Uterus (tissue), 7 donors: ENCODE results near the genes CHD6 and SRSF6.

DNA sequence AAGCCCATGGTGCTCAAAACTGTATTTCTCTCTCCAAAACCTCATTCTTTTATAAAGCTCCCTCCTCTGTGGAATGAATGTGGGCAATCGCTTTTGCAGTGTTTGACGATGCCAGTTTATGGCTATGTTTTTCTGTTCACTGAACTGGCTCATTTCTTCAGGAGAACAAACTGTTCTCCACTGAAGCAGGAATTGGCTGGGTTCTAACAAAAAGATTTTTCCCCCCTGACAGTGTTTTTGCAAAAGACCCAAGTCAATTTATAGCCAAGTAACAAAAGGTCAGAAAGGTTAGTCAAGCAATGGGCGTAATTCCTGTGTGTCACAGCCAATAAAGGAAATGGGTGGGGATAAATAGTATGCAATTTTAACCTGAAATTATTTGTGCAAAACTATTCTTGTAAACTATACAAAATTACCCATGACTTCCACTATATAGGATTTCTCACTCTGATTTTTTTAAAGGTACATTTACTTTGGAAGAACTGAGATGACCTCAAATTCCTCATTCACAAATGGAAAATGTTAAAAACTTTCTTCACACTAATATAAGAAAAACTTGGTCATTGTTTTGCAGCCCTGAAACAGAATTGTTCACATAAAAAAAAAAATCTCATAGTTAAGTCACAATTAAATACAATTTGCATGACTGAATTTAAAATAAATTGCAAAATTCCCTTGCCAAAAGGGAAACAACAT lies 68.7 kb downstream of the ZHX3 start:
- PRO-cap, 4 experiments = peak in 3 of 4 experiments; most common minus-strand start position 104 of the sequence (in 3)
- RAMPAGE, long total RNA, 2 experiments = no peak in any of the 2 experiments
- RRBS = no CpG with 5 or more reads among the region's 3 CpGs

GRCh38 chr20:41286608-41287347 lies 30.8 kb downstream of the ZHX3 start:
- PRO-cap, 4 experiments = no peak in any of the 4 experiments
- RAMPAGE, long total RNA, 2 experiments = no peak in any of the 2 experiments
- RRBS = no CpG with 5 or more reads among the region's 2 CpGs

DNA sequence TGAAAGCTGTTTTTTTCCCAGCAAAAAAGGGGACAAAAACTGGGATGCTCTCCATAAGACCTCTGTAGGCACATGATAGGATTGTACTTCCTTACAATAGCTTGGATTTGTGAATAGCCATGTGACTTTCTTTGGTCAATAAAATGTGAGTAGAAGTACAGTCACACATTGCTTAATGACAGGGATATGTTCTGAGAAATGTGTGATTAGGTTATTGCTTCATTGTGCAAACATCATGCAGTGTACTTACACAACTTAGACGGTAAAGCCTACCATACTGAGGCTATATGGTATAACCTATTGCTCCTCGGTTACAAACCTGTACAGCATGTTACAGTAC lies 4.1 kb upstream of the ZHX3 start:
- PRO-cap, 4 experiments = peak in 1 of 4 experiments; most common minus-strand start position 77 of the sequence (in 1)
- RAMPAGE, long total RNA, 2 experiments = no peak in any of the 2 experiments
- RRBS = no CpG with 5 or more reads among the region's 2 CpGs

DNA sequence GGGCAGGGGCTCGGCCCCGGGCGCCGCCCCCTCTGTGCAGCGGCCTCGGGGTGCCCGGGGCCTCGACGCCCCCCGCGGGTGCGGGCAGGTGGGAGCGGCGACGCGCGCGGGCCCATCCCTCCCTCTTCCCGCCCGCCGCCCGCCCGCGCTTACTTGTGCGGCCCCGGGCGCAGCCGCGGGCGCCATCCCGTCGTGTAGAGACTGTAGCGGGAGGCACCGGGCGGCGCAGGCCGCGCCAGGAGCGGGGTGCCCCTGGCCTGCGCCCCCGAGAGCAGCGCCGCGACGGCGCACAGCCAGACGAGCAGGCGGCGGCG lies 346 bp downstream of the EMILIN3 start:
- PRO-cap, 4 experiments = no peak in any of the 4 experiments
- RAMPAGE, long total RNA, 2 experiments = no peak in any of the 2 experiments
- RRBS = 3% methylated on average over 27 of the region's 50 CpGs

DNA sequence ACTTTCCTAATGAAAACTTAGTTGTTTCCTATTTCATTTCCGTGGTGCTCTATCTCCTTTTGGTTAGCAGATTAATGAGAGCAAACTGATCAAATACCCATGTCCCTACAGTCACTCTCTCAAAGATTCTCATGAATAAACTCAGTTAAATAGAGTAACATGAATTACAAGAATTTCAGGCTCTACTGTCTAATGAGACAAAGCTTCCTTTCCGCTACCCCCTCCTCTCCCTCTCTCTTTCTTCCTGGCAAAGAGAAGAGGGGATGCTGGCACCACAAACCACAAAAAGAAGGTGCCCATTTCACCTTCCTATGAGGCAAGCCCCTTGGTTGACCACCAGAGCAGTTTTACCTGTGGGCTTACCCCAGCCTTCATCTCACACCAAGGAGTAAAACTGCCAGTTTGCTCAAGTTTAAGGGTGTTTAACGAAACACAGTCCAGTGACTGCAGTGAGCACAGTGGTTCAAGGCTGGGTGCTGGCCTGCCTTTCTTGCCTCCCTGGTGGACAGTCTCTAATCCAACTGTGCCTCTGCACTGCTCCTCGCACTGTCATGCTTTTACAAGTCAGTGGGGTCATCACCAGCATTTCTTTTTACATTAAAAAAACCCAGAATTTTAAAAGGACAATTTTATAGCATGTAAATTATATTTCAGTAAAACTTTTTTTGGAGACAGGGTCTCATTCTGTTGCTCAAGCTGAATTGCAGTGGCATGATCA lies 16.0 kb downstream of the CHD6 start:
- PRO-cap, 4 experiments = no peak in any of the 4 experiments
- RAMPAGE, long total RNA, 2 experiments = no peak in any of the 2 experiments
- RRBS = no CpG with 5 or more reads among the region's 4 CpGs

DNA sequence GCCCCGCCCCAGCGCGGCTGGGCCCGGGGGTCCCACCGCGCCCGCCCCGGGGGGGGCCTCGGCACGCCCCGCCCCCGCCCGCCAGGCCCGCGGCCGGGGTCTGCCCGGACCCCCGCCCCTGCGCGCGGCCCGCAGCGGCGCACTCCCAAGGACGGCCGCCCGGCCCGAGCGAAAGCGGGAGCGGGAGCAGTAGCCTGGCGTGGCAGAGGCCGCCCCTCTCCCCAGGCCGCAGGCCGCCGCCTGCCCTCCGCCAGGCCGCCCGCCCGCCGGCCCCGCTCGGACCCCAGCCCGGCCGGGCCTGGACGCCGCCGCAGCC lies 319 bp downstream of the CHD6 start:
- PRO-cap, 4 experiments = no peak in any of the 4 experiments
- RAMPAGE, long total RNA, 2 experiments = no peak in any of the 2 experiments
- RRBS = under 1% methylated on average over 31 of the region's 48 CpGs

- PRO-cap, 4 experiments = peak in 4 of 4 experiments; most common plus-strand start chr20:41618764 (in 3); most common minus-strand start chr20:41618416 (in 2)
- RAMPAGE, long total RNA, 2 experiments = start-site peak on the minus strand in 1 of 2 experiments, at chr20:41618352-41618580 at its widest, 465 reads per replicate
- RRBS = 2% methylated on average over 38 of the region's 86 CpGs
Measured at GRCh38 chr20:41618216-41619377, at the start of gene CHD6. Gene CHD6, minus strand, starts transcription at chr20:41618377.

DNA sequence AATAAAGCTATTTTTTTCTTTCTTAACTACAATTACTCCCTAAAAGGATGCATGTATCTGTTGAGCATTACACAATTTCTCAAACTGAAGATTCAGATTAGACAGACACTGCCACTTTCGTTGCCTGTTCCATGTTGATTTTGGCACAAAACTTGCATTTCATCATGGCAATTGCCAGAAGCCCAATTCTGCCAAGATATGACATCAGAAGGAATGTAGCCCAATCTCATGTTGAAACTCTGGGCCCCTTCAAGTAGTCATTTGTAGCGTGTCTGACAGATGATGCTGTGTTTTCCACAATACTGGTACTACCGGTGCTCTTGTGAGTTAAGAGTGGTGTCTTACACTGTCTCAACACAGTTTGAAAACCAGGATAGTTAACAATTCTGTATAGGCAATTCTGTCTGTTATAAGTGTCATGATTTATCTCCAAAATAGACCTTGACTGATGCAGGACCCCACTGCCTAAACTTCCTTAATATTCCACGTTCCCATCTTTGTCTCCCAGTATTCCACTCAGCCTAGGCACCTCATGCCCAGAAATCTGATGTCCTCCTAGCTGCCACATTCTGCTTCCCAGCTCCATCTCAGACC lies 705.3 kb downstream of the PTPRT start:
- PRO-cap, 4 experiments = peak in 1 of 4 experiments; most common plus-strand start position 278 of the sequence (in 1)
- RAMPAGE, long total RNA, 2 experiments = no peak in any of the 2 experiments
- RRBS = no CpG with 5 or more reads among the region's 4 CpGs

GRCh38 chr20:42837485-42837944 lies 352.2 kb downstream of the PTPRT start:
- PRO-cap, 4 experiments = no peak in any of the 4 experiments
- RAMPAGE, long total RNA, 2 experiments = no peak in any of the 2 experiments
- RRBS = no CpG with 5 or more reads among the region's 4 CpGs

- PRO-cap, 4 experiments = no peak in any of the 4 experiments
- RAMPAGE, long total RNA, 2 experiments = no peak in any of the 2 experiments
- RRBS = no CpG with 5 or more reads among the region's 6 CpGs
Measured at GRCh38 chr20:43456387-43456601, 1.4 kb upstream of the SRSF6 start.

- PRO-cap, 4 experiments = peak in 4 of 4 experiments; most common plus-strand start chr20:43457896 (in 4); most common minus-strand start chr20:43457439 (in 2)
- RAMPAGE, long total RNA, 2 experiments = start-site peak on the plus strand in 1 of 2 experiments, at chr20:43457857-43457896 at its widest, 98 to 111 reads per replicate
- RRBS = 1% methylated on average over 10 of the region's 67 CpGs
Measured at GRCh38 chr20:43457334-43457946, at the start of gene SRSF6. Gene SRSF6, plus strand, starts transcription at chr20:43457896.

GRCh38 chr20:43458180-43458542 lies 465 bp downstream of the SRSF6 start:
- PRO-cap, 4 experiments = peak in 4 of 4 experiments; most common plus-strand start chr20:43458359 (in 2); most common minus-strand start chr20:43458252 (in 1)
- RAMPAGE, long total RNA, 2 experiments = no peak in any of the 2 experiments
- RRBS = 0% methylated on average over 5 of the region's 64 CpGs

GRCh38 chr20:44138847-44139348 lies 48.1 kb downstream of the JPH2 start:
- PRO-cap, 4 experiments = no peak in any of the 4 experiments
- RAMPAGE, long total RNA, 2 experiments = no peak in any of the 2 experiments
- RRBS = 5% methylated on average over 2 of the region's 12 CpGs

- PRO-cap, 4 experiments = peak in 2 of 4 experiments; most common plus-strand start chr20:44183564 (in 1); most common minus-strand start chr20:44183438 (in 1)
- RAMPAGE, long total RNA, 2 experiments = no peak in any of the 2 experiments
- RRBS = no CpG with 5 or more reads among the region's 12 CpGs
Measured at GRCh38 chr20:44183066-44184000, 3.7 kb downstream of the JPH2 start.

DNA sequence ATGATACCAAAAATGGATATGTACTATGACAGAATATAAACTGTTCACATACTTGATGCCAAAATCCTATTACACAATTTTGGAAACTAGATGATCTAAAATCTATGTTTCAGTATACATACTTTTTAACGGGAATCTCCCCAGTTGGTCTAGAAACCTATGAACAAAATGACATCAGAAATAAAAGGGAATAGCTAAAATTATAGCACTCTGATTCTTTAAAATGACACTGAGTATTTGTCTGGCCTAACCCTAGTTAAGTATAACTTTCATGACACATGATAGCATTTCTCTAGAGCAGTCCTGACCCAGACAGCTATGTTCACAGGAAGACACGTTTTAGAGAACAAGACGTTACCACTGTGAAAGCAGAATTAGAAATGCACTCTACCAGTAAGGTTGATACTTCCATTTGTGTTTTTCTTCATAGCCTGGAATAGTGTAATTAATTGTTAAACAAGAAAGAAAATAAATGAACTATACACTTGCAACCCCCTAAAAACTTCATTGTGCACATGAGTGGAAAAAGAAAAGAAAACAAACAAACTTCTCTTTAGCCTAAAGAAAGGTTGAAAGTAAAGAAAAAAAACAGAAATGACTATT lies 3.3 kb downstream of the OSER1 start:
- PRO-cap, 4 experiments = no peak in any of the 4 experiments
- RAMPAGE, long total RNA, 2 experiments = no peak in any of the 2 experiments
- RRBS = no CpG with 5 or more reads among the region's 3 CpGs

- PRO-cap, 4 experiments = no peak in any of the 4 experiments
- RAMPAGE, long total RNA, 2 experiments = no peak in any of the 2 experiments
- RRBS = 2% methylated on average over 5 of the region's 8 CpGs
Measured at GRCh38 chr20:44211205-44211388, 526 bp upstream of the OSER1 start.

GRCh38 chr20:44218327-44218773 lies 7.8 kb upstream of the OSER1 start:
- PRO-cap, 4 experiments = no peak in any of the 4 experiments
- RAMPAGE, long total RNA, 2 experiments = no peak in any of the 2 experiments
- RRBS = no CpG with 5 or more reads among the region's 4 CpGs

DNA sequence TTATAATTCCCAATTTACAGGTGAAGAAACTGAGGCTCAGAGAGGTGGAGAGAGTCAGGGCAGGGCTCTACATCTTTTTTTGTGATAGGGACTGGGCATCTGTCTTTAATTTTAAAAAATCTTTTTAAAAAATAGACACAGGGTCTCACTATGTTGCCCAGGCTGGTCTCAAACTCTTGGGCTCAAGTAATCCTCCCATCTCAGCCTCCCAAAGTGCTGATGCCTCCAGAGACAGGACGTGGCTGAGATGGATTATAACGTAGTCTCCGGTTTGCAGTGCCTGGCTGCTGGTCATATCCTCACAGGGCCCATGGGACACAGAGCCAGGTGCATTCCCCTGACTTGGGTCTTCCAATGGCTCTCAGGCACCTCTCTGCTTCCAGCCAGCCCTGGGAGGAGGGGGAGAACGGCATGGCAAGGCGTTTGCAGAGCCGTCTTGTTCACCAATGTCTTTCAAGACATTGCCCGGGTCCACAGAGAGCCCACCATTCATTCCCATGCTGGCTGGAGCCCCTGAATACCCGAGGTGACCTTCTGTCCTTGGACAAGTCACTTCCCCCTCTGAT lies 38.4 kb downstream of the HNF4A start:
- PRO-cap, 4 experiments = no peak in any of the 4 experiments
- RAMPAGE, long total RNA, 2 experiments = no peak in any of the 2 experiments
- RRBS = no CpG with 5 or more reads among the region's 8 CpGs

DNA sequence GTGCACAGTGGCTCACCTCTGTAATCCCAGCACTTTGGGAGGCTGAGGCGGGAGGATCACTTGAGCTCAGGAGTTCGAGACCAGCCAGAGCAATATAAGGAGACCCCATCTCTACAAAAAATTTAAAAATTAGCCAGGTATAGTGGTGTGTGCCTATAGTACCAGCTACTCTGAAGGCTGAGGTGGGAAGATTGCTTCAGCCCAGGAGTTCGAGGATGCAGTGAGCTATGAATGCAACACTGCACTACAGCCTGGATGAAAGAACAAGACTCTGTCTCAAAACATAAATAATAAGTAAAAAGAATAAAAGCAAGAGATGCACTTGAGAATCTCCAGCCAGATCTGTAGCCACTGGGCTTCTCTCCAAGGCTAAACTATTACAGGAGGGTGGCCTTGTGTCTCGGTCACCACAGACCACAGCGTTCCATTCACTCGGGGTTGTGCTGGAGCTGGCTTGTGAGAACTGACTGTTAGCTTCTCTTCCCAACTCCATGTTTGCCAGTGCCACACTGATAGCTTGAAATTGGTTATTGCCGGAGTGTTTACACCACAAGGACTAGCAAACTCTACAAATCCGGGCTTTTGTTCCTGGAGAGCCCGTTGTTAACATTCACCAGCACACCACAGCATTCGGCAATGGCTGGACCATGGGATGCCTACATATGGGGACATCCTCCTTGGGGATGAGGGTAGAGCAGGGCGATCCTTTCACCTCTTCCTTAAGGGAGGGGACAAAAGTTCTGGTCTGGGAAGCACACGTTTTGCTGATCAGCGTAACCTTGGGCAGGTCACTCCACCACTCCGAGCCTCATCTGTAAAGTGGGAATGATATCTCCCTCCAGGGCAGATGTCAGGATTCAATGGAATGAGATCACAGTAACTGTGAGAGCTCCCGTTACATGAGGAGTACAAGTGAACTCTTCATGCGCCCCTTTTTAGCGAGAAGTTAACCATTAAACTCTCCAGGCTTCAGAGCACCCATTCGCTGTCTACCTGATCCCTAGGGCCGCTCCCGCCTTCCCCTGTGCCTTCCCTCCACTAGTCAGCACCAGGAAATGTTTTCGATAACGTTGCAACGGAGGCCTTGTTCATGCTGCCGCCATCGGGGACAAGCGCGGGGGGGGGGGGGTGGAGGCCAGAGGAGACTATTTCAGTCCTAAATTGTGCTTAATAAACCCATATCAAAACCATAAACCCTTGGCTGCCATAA lies 41.9 kb upstream of the TTPAL start:
- PRO-cap, 4 experiments = no peak in any of the 4 experiments
- RAMPAGE, long total RNA, 2 experiments = no peak in any of the 2 experiments
- RRBS = no CpG with 5 or more reads among the region's 27 CpGs

DNA sequence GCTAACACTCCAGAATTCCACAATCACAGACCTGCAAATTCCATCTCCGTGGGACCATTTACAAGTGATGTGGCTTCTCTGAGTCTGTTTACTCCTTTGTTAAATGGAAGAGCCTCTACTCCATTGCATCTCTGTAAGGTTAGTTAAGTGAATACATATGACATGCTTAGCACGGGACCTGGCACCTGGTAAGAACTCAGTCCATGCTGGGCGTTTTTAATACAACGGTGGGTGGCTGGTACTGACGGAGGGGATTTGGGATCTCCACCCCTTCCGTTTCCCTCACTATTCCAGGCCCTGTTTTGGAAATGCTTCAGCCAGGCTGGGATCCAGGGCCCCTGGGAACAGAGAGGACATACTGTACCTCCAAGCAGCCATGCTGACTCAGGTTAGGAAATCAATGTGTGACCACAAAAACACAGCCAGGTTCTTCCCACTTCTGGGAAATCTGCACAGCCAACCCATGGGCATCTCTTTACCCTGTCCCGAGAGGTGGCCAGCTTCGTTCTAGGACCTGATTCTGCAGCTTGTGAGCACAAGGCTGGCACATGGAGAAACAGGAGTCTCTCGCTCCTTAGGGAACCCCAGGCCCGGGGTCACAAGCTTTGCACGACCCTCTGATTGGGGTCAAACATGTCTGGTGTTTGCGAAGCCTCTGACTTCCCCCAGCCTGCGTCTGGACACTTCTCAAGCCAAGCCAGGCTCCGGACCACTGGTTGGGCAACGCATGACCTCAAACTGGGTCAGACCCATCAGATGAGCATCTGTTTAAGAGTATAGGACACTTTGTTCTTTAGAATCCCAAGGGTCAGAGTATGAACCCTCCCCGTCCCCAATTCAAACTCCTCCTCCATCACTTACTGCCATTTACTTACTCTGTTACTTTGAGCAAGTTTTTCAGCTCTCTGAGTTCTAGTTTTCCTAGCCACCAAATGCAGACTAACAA lies 8.3 kb upstream of the TTPAL start:
- PRO-cap, 4 experiments = no peak in any of the 4 experiments
- RAMPAGE, long total RNA, 2 experiments = no peak in any of the 2 experiments
- RRBS = 34% methylated on average over 4 of the region's 16 CpGs